MCF 10A (cell line): ENCODE measurements around the genes PEX11B, NBPF14, H2AC18 and H2AC19.

DNA sequence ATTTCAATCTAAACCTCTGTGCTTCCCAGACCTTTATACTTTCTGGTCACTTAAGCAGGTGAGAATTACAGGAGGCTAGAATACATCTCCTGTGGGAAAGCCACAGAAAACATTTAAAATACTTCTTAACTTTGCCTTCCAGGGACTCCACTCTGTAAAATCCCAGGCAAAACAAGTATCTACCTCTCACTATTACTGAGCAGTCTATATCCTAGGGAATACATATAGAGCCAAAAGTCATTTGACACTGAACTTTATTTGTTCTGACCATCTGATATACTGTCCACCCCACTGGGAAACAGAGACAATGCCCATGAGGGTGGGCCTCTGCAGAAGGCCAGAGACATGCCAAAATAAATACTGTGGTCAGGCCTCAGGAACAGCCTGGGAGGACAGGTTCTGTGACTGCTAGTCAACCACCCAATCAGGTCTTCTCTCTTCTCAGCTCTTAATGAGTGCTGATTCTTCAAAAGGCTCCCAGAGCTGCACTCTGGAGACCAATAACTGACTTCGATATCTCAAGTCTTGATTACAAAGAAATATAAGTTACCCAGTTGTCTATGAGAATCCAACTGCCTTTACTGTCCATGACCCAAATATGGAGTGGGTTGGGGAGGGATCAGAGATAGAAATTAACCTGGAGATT is 5.4 kb upstream of the ANKRD35 start:
- PRO-cap, result no peak
- RRBS, result no CpG with 5 or more reads among the region's 1 CpG

DNA sequence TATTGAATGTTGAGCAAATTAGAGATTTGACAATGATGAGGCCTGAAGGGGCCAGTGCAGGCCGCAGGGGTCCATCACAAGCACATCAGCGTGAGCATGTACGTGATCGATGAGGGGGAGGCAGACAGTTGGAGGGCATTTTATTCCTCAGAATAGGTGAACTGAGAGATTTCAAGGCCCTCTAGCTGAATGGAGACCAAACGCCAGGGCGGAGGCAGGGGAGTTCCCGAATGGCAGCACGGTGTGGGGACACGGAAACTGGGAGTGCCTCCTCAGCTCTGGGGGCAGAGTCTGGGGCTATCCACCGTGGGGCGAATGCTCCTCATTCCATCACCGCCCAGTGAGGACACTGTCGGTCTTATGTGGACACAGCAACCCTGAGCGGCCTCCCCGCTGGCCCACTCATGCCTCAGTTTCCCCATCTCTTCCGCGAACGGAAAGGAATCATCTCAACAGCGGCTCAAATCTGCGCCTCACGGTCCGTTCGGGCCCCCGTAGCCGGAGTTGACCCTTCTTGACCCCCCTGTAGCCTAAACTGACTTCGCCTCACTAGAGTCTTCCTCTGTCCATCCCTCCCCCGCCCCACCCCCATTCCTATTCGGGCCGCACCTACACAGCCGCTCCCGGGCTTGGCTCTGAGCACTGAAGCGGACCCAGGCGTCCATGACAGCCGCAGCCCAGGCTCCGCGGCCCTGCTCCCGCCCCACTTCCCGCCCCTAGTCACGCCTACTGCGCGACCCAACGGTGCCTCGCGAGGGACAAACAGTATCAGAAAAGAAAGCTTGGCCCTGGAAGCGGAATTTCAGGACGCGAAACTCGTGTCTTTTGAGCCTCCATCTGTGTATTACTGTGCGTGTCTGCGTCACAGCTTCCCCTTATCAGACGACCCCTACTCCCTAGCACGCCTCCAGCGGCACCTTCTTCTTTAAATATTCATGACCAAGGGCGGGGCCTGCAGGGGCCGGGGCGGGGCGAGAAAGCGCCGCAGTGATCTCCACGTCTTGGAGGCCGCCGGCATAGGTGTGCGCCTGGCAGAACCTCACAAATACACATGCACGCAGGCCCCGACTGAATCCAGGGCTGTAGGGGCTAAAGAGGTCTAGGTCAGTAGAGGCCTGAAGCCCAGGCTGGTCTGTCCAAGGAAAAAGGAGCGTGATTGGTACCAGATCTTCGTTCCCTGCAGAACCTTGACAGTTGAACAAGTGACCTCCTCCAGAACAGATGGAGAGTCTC is at the start of gene PEX11B:
Gene PEX11B (minus strand): TSS at position 694 of the 1,233 bp plus-strand sequence.
- PRO-cap, result bidirectional peak, plus-strand start at position 275 of the sequence, minus-strand start at position 266 of the sequence; bidirectional peak, plus-strand start at position 991 of the sequence, minus-strand start at position 694 of the sequence
- RRBS, result under 1% methylated on average over 8 of the region's 67 CpGs

DNA sequence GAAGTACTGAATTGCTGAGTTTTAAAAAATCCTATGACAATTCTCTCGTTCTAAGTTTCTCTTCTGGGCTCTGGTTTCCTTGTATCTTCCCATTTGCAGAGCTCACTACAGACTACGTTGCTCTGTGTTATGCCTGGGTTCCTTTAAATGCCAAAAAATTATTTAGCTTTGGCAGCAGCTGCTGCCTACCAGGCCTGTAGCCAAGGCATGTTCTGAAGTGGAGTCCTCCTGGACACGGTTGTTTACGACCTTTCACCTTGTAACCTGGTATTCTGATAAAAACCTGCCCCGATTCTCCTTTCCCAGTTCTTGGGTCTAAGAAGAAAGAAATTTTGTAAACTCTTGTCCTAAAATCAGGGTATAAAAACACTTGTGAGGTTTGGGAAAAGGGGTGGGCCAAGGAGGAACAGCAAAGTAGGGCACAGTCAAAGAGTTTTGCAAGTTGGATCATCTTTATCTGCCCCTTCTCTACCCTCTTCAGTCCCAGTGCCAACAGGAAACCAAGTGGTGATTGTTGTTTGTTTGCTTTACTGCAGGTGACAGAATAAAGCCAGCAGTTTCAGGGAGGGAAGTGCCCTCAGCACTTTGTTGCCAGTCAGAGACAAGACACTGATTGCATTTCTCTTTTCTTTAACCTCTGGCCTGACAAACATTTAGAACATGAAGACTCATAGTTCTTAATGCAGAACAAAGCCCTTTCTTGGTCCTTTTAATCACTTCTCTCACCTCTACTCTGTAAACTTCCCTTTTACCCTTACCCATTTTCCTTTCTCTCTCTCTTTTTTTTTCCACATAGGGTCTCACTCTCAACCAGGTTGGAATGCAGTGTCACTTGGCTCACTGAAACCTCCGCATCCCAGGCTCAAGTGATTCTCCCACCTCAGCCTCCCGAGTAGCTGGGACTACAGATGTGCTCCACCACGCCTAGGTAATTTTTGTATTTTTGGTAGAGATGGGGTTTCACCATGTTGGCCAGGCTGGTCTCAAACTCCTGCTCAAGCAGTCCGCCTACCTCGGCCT is 3.2 kb upstream of the TXNIP start:
- PRO-cap, result no peak
- RRBS, result no CpG with 5 or more reads among the region's 10 CpGs

DNA sequence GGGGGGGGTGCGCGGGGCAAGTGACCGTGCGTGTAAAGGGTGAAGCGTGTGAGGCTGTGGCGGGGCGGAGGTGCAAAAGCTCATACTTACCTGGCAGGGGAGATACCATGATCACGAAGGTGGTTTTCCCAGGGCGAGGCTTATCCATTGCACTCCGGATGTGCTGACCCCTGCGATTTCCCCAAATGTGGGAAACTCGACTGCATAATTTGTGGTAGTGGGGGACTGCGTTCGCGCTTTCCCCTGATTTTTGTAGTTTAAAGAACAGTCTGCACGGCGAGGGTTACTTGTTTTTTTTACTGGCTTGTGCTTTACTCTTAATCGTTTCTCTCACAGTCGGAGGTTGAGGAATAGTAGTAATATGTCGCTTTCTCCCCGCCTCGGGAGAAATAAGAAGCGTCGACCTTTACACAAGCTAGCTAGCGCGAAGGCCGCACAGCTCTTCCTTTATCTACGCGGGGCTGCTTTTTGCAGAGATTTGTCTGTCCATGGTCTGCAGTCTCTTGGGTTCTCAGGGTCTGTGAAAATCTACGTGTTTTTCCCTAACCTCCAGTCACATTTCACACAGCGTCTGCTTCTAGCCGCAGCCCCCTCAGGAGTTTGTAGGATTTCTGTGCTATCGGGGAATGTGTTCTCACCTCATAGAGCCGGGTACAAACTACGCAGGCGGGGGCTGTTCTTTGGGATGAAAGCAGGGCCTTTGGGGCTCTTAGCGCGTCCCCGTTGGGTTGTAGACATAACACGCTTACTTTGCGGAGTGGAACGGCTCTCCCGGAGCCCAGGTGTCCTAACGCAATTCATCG is 32.4 kb upstream of the PPIAL4H start:
- PRO-cap, result bidirectional peak, plus-strand start at position 83 of the sequence, minus-strand start outside the sequence; bidirectional peak, plus-strand start at position 256 of the sequence, minus-strand start at position 259 of the sequence; bidirectional peak, plus-strand start at position 479 of the sequence, minus-strand start at position 470 of the sequence
- RRBS, result no CpG with 5 or more reads among the region's 45 CpGs

DNA sequence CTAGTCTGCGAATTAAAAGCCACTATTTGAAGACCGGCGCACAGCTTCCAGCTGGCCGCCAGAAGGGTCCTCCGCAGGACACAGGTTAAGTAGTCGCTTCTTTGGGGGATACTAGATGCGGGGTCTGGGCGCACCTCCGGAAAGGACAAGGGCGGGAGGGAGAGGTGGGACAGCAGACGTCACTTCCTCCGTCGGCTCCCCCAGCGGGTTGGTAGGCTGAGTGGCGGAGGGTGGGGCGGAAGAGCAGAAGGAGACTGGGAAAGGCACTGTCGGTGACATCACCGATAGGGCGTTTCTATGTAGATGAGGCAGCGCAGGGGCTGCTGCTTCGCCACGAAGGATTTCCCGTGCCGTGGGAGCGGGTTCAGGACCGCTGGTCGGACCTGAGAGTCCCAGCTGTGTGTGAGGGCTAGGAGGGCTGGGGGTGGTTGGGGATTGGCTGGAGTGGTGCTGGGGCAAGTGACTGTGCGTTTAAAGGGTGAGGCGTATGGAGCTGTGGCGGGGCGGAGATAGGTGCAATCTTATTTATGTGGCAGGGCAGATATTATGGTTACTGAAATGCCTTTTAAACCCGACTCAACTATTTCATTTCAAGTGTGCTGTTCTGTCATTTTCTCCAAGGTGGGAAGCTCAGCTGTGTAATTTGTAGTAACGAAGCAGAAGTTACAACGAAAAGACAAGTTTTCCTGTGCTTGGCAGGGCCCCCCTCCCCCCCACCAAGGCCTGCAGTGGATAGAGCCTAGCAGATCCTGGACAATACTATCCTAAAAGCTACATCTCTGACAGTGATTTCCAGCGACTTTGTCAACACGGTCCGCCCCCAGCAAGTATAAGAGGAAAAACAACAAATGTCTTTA is 42.6 kb upstream of the PPIAL4H start:
- PRO-cap, result bidirectional peak, plus-strand start at position 302 of the sequence, minus-strand start at position 84 of the sequence; bidirectional peak, plus-strand start at position 524 of the sequence, minus-strand start at position 582 of the sequence
- RRBS, result no CpG with 5 or more reads among the region's 37 CpGs

- PRO-cap, result no peak
- RRBS, result no CpG with 5 or more reads among the region's 9 CpGs
These were observed 3.5 kb upstream of the NBPF12 start for GRCh38 chr1:146934344-146935234.

- PRO-cap, result no peak
- RRBS, result no CpG with 5 or more reads among the region's 1 CpG
These were observed 24.5 kb upstream of the PRKAB2 start for GRCh38 chr1:147196673-147197354.

- PRO-cap, result no peak
- RRBS, result no CpG with 5 or more reads among the region's 5 CpGs
These were observed 38.3 kb downstream of the BCL9 start for GRCh38 chr1:147579526-147580061.

GRCh38 chr1:148013399-148014093 is 85.3 kb downstream of the GPR89B start:
- PRO-cap, result no peak
- RRBS, result no CpG with 5 or more reads among the region's 31 CpGs

- PRO-cap, result no peak
- RRBS, result no CpG with 5 or more reads among the region's 34 CpGs
These were observed 102.9 kb downstream of the NBPF11 start for GRCh38 chr1:148049064-148049628.

DNA sequence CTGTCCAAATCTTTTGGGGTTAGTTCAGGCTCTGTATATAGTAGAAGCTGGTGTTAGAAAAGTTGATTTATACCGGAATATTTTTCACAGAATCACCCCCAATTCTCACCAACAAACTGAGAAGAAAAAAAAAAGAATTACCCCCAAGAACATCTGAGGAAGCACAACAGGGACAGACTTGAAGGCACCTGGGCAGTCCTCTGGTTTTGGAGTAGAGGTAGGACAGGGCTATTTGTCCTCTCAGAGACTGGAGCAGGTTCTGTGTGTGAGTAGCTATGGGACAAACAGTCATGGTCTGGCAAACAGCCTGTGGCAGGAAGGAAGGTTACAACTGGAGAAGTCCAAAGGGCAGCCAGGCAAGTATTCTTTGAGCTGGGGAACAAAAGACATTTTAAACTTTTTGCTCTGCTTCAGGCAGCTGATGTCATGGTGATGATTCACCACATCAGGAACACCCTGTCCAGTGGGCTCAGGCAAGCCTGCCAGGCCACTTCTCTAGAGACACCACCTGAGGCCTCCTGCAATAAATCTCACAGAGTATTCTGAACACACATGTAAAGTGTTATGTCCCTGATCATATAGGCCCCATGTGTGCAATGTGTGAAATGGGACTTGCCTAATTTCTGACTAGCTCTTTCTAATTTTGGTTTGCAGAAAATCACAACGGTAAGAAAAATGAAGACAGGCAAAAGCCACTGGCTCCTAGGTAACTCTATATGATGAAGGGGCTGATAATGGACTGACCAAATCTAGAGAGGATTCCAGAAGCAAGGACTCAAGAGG is 58.9 kb downstream of the PPIAL4G start:
- PRO-cap, result no peak
- RRBS, result no CpG with 5 or more reads among the region's 2 CpGs

- PRO-cap, result no peak
- RRBS, result no CpG with 5 or more reads among the region's 5 CpGs
These were observed 57.9 kb downstream of the PPIAL4G start for GRCh38 chr1:148425096-148425675.

GRCh38 chr1:148595663-148596178 is at the start of gene NBPF14:
Gene NBPF14, minus strand, starts transcription at chr1:148596011.
- PRO-cap, result no peak
- RRBS, result no CpG with 5 or more reads among the region's 7 CpGs

- PRO-cap, result no peak
- RRBS, result no CpG with 5 or more reads among the region's 36 CpGs
These were observed 108.6 kb downstream of the PDE4DIP start for GRCh38 chr1:148952741-148953326.

DNA sequence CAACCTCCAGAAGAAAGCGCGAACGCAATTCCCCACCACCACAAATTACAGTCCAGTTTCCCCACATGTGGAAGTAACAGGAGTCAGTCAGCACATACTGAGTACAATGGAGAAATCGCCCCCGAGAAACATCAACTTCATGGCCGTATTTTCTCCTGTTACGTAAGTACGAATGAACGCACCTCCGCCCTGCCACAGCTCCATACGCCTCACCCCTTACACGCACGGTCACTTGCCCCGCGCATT is 59.3 kb upstream of the NBPF9 start:
- PRO-cap, result no peak
- RRBS, result no CpG with 5 or more reads among the region's 15 CpGs

GRCh38 chr1:149608399-149608557 is 24.6 kb downstream of the PPIAL4C start:
- PRO-cap, result no peak
- RRBS, result no CpG with 5 or more reads among the region's 2 CpGs

DNA sequence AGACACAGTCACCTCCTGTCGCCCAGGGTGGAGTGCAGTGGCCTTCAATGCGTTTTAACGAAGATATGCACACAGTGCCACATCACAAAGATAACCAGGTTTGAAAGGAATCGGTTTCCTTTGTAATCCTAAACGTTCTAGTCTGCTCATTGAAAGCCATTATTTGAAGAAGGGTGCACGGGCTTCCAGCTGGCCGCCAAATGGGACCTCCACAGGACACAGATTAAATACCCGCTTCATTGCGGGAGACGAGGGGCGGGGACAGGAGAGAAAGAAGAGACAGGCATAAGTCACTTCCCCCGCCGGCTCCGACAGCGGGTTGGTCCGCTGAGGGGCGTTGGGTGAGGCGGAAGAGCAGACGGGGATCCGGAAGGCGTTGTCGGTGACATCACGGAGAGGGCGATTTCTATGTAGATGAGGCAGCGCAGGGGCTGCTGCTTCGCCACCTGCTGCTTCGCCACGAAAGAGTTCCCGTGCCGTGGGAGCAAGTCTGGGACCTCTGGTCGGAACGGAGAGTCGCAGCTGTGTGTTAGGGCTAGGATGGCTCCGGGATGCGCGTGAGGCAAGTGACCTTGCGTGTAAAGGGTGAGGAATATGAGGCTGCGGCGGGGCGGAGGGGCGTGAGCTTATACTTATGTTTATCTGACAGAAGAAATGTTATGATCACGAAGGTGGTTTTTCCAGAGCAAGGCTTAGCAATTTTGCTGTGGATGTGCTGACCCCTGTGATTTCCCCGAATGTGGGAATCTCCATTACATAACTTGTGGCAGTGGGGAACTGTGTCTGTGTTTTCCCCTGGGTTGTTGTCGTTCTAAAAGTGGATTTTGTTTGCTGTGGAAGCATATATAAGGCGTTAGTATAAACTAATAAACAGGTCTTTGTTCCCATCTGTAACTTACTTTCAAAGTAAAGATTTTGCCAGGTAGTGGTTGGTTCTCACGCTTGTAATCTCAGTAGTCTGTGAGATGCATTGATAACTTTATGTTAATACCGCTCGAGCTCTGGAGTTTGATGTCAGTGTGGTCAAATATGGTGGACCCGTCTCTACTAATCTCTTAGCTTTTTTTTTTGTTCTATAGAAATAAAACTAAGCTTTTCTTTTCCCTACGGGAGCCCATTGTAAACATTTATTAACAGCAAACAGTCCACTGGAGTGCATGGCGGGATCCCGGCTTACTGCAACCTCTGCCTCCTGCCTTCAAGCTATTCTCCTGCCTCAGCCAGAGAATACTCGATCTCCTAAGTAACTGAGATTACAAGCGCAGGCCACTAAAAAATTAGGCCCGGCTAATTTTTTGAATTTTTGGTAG is 52.9 kb downstream of the PPIAL4C start:
- PRO-cap, result bidirectional peak, plus-strand start at position 646 of the sequence, minus-strand start at position 343 of the sequence
- RRBS, result no CpG with 5 or more reads among the region's 55 CpGs

GRCh38 chr1:149840135-149840560 is 860 bp downstream of the H3C14 start:
- PRO-cap, result no peak
- RRBS, result no CpG with 5 or more reads among the region's 48 CpGs

GRCh38 chr1:149842422-149843179 is at the start of gene H2AC18:
Gene H2AC18, minus strand, starts transcription at chr1:149842750.
- PRO-cap, result bidirectional peak, plus-strand start at chr1:149842962, minus-strand start at chr1:149842750
- RRBS, result no CpG with 5 or more reads among the region's 73 CpGs

- PRO-cap, result bidirectional peak, plus-strand start at chr1:149851062, minus-strand start at chr1:149850850
- RRBS, result no CpG with 5 or more reads among the region's 84 CpGs
These were observed at the start of gene H2AC19 for GRCh38 chr1:149850470-149851338. Gene H2AC19, plus strand, starts transcription at chr1:149851061.